ENCODE data around the genes RAB7A, GP9 and RHO.

DNA sequence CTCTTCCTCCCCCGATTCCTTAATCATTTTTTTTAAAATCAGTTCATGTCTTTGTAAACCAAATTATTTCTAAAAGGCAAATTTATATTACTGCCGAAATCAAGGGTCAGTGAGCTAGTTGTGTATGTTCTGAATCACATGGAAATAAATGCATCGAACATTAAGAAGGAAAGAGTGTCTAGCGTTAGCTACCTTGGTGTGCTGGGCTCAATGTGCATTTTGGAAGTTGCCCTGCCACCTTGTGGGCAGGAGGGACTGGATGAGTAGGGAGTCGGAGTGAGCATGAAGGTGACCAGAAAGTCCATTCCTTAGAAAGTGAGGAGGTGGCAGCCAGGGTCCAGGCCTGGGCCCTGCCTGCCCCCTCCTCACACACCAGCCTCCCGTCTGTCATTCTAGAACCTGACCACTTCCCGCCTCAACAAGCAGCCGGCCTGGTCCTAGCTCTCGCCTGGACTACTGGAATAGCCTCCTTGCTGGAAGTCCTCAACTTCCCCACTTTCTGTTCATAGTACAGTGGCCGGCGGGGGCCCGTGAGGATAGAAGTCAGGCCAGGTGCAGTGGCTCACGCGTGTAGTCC is 10.1 kb upstream of the GATA2 start:
- PRO-cap, 2 experiments, result no peak in any of the 2 experiments

DNA sequence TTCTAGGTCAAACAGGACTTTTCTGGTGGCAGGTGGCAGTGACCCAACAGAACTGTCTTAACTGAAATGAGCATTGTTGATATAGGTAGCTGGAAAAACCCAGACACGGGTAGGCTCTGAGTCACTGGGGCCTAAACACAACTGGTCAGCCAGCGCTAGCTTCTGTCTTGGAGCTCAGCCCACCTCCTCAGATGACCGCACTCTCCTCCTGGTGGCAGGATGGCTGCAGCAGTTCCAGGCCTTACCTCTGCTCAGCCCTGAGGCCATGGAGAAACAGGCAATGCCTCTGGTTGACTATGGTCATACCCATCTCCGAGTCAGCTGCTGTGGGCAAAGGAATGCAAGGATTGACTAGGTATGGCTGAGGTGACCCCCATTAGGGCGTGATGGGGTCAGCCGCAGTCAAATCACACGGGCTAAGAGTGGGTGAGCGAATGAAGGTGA is 61.1 kb upstream of the GATA2 start:
- PRO-cap, 2 experiments, result no peak in any of the 2 experiments

DNA sequence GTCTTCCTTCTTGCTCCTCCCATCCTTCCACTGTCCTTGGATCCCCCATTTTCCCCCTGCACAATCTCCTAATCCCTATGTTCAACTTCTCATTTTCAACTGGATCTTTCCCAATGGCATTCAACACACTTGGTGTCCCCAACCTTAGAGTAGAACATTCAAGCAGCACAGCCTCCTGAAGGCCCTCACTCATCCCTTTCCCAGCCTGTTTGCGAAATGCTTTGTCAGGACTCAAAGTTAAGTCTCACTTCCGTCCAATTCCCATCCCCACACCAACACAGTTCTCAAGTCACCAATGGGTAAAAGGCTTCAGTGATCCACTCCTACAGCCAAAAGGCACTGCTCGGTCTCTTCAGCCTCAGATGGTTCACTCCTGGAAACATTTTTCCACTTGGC is 32.2 kb downstream of the RPN1 start:
- PRO-cap, 2 experiments, result no peak in any of the 2 experiments

- PRO-cap, 2 experiments, result no peak in any of the 2 experiments
Measured at GRCh38 chr3:128709528-128710339, 16.2 kb upstream of the RAB7A start.

DNA sequence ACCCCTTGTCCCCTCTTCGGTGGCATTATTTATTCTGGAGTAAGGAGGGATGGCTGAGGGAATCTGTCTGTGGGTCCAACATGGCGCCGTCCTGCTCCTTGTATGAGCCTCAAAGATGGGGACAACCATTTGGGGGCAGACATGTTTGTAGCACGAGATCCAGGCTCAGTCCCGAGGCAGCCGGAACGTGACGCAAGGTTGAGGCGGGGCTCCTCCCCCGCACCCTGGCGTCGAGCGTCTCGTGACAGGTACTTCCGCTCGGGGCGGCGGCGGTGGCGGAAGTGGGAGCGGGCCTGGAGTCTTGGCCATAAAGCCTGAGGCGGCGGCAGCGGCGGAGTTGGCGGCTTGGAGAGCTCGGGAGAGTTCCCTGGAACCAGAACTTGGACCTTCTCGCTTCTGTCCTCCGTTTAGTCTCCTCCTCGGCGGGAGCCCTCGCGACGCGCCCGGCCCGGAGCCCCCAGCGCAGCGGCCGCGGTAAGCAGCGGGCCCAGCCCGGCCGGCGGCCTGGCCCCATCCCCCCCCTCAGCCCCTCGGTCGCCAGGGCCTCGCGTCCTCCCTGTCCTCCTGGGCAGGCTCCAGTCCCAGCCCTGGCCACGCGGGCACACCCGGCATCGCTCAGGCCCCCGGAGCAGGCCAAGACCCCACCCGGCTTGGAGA is at the start of gene RAB7A:
Gene RAB7A (plus strand): TSS at position 298 of the 657 bp plus-strand sequence.
- PRO-cap, 2 experiments, result peak in 2 of 2 experiments; most common plus-strand start position 308 of the sequence (in 1); most common minus-strand start position 104 of the sequence (in 1)

- PRO-cap, 2 experiments, result no peak in any of the 2 experiments
Measured at GRCh38 chr3:128754105-128755484, 28.6 kb downstream of the RAB7A start.

GRCh38 chr3:129022104-129023138 is 21.3 kb downstream of the EFCC1 start:
- PRO-cap, 2 experiments, result peak in 1 of 2 experiments; most common plus-strand start chr3:129022703 (in 1)

GRCh38 chr3:129026595-129027806 is 25.9 kb downstream of the EFCC1 start:
- PRO-cap, 2 experiments, result peak in 2 of 2 experiments; most common plus-strand start chr3:129027276 (in 2); most common minus-strand start chr3:129027124 (in 2)

- PRO-cap, 2 experiments, result no peak in any of the 2 experiments
Measured at GRCh38 chr3:129060656-129061076, at the start of gene GP9. Gene GP9, plus strand, starts transcription at chr3:129060779.

DNA sequence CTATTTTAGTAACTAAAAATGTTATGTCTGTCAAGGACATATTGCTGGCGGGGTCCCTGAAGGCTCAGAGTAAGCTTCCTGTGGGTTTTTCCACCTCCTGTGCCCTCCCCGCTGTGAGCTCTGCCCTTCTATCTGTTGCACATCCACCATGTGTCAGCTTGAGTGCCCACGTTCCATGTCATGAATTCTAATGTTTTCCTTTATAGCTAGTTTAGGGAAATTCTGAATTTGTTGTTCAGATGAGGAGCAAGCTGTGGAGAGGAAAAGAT is 9.4 kb downstream of the GP9 start:
- PRO-cap, 2 experiments, result no peak in any of the 2 experiments

DNA sequence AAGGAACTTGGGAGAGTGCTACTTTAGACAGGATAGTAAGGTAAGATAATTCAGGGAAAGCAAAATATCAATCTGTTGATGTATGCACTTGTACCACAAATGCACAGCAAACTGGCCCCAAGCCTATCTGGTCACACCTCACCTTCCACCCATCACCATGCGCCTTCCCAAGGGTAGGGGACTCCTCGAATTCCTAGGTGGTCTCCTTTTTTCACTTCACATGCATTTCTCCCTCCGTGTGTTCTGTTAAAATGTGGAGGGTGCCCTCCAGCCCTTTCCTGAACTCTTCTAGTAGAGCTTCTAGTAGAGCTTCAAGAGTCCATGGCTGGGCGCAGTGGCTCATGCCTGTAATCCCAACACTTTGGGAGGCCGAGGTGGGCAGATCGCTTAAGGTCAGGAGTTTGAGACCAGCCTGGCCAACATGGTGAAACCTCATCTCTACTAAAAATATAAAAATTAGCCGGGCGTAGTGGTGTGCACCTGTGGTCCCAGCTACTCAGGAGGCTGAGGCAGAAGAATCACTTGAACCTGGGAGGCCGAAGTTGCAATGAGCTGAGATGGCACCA is 10.6 kb downstream of the RAB43 start:
- PRO-cap, 2 experiments, result no peak in any of the 2 experiments

GRCh38 chr3:129123291-129123872 is 1.8 kb upstream of the RAB43 start:
- PRO-cap, 2 experiments, result peak in 1 of 2 experiments; most common plus-strand start chr3:129123690 (in 1); most common minus-strand start chr3:129123557 (in 1)

DNA sequence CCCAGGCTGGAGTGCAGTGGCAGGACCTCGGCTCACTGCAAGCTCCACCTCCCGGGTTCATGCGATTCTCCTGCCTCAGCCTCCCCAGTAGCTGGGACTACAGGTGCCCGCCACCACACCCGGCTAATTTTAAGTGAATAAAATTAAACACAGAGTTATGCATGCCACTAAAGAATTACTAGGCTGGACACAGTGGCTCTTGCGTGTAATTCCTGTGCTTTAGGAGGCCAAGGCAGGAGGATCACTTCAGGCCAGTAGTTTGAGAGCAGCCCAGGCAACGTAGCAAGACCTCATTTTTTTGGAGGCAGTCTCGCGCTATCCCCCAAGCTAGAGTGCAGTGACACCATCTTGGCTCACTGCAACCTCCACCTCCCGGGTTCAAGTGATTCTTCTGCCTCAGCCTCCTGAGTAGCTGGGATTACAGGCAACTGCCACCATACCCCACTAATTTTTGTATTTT is 4.7 kb upstream of the ISY1 start:
- PRO-cap, 2 experiments, result no peak in any of the 2 experiments

DNA sequence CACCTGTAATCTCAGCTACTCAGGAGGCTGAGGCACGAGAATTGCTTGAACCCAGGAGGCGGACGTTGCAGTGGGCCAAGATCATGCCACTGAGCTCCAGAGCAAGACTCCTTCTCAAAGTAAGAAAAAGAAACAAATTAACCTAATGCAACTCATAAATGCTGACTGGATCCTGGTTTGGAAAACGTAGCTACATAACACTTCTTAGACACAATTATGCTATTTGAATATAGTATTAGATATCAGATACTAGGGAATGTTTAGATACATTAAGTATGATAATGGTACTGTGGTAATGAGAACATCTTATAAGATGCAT is 5.7 kb upstream of the ISY1 start:
- PRO-cap, 2 experiments, result no peak in any of the 2 experiments

DNA sequence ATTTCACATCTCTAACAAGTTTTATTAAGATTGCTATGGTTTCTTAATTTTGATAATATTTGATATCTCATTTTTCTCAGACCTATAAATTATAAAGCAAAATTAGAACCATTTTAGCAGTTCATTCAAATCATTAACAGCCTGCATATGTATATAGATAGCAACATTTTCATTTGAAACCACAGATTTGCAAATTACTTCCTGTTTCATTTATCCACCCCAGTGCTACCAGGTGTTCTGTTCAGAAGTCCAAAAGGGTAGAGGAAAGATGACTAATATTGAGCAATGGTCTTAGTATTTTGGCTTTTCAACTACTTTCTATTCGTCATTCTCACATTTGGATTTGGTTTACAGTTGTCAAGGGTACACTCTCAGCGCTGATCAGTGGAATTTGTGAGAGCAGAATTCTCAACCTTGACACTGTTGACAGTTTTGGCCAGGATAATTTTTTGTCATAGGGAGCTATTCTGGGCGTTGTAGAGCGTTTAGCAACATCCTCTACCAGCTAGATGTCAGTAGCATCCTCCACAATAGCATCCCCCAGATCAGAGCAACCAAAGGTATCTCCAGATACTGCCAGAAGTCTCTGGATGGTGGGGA is 4.0 kb downstream of the HMCES start:
- PRO-cap, 2 experiments, result no peak in any of the 2 experiments

DNA sequence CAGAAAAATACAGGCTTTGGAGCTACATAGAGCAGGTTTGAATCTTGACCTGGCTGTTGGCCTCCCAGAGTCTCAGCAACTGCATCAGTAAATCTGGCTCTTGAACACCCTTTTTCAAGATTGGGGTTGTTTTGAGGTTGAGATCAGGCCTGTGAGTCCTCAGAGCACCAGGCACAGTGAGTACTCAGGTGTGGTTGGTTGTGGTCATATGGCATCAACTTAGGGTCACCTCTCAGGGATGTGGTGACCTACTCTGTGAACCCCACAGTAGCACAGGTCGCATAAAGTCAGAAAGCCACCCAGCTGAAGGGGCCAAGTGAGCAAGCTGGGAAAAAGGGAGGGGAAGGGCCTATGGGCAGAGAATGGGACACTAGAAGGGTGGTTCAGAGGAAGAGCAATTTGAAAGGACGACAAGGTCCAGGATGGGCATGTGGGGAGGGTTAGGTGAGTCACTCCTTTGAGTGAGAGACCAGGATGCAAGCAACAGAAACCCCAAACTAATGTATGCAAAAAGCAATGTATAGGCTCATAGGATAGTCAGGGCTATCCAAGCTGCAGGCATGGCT is 4.1 kb downstream of the H1-10 start:
- PRO-cap, 2 experiments, result no peak in any of the 2 experiments

- PRO-cap, 2 experiments, result no peak in any of the 2 experiments
Measured at GRCh38 chr3:129388713-129389381, 39.6 kb downstream of the EFCAB12 start.

DNA sequence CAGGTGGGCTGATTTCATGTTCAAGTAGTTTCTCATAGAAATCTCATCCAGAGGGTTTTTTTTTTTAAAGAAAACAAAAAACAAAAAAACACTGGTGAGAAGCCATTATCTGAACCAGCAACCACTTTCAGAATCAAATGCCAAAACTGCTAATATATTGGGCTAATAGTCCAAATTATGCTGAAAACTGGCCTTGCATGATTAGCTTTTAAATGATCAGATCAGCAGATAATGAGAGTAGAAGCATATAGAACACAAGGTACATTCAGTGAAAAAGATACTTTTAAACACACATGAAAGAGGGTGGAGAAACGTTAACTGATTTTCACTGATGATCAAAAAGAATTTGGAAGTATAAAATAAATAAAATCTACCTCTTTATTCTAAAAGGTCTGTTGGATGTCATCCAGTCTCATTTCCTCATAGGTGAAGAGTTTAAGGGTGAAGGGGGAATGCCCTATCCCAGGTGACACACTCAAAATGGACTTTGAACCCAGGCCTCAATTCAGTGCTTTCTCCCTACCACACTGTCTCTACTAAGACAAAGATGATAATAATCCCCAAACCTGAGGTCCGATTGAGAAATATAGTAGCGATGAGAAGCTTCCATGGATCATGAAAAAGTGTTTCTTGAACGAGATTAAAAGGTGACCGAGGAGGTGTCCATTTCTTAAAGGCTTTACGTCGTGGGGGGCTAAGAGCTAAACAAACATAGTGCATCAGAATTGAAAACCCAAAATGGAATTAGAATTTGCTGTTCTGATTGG is 5.0 kb upstream of the EFCAB12 start:
- PRO-cap, 2 experiments, result no peak in any of the 2 experiments

DNA sequence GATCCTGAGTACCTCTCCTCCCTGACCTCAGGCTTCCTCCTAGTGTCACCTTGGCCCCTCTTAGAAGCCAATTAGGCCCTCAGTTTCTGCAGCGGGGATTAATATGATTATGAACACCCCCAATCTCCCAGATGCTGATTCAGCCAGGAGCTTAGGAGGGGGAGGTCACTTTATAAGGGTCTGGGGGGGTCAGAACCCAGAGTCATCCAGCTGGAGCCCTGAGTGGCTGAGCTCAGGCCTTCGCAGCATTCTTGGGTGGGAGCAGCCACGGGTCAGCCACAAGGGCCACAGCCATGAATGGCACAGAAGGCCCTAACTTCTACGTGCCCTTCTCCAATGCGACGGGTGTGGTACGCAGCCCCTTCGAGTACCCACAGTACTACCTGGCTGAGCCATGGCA is at the start of gene RHO:
Gene RHO (plus strand): TSS at position 199 of the 400 bp plus-strand sequence.
- PRO-cap, 2 experiments, result no peak in any of the 2 experiments

GRCh38 chr3:129567562-129567971 is 24.6 kb downstream of the H1-8 start:
- PRO-cap, 2 experiments, result no peak in any of the 2 experiments